Umbilical cord (tissue), 2 donors: Measurements from ENCODE around the genes ZNF391, ZNF184 and H4C11.

DNA sequence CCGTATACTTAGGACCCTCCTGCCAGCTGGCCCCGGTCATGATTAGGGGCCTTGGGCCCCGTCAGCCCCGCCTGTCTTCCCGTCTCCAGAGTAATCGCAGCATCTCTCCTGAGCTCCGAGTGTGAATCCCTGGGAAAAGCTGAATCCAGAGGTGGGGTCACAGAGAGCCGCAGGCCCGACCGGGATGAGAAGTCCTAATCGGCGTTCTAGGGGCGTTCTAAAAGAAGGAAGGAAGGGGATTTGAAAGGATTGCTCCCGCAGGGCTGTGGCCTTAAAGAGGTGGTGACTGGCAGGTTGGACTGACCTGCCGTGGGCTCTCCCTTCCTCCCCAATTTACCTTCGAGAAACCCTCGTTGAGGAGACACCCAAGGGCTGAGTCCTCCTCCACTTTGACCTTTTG lies 407 bp downstream of the HMGN4 start:
- RAMPAGE, long total RNA, result no peak

DNA sequence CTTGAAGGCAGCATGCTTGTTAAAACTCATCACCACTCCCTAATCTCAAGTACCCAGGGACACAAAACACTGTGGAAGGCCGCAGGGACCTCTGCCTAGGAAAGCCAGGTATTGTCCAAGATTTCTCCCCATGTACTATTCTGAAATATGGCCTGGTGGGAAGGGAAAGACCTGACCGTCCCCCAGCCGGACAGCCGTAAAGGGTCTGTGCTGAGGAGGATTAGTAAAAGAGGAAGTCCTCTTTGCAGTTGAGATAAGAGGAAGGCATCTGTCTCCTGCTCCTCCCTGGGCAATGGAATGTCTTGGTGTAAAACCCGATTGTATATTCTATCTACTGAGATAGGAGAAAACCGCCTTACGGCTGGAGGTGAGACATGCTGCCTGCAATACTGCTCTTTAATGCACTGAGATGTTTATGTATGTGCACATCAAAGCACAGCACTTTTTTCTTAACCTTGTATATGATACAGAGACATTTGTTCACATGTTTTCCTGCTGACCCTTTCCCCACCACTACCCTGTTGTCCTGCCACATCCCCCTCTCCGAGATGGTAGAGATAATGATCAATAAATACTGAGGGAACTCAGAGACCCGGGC lies 85.4 kb upstream of the ZNF322 start:
- RAMPAGE, long total RNA, result no peak

- RAMPAGE, long total RNA, result no peak
Observed at GRCh38 chr6:27096922-27097764, 35.5 kb downstream of the H2BC11 start.

- RAMPAGE, long total RNA, result no peak
Observed at GRCh38 chr6:27138117-27138958, 744 bp upstream of the H4C9 start.

DNA sequence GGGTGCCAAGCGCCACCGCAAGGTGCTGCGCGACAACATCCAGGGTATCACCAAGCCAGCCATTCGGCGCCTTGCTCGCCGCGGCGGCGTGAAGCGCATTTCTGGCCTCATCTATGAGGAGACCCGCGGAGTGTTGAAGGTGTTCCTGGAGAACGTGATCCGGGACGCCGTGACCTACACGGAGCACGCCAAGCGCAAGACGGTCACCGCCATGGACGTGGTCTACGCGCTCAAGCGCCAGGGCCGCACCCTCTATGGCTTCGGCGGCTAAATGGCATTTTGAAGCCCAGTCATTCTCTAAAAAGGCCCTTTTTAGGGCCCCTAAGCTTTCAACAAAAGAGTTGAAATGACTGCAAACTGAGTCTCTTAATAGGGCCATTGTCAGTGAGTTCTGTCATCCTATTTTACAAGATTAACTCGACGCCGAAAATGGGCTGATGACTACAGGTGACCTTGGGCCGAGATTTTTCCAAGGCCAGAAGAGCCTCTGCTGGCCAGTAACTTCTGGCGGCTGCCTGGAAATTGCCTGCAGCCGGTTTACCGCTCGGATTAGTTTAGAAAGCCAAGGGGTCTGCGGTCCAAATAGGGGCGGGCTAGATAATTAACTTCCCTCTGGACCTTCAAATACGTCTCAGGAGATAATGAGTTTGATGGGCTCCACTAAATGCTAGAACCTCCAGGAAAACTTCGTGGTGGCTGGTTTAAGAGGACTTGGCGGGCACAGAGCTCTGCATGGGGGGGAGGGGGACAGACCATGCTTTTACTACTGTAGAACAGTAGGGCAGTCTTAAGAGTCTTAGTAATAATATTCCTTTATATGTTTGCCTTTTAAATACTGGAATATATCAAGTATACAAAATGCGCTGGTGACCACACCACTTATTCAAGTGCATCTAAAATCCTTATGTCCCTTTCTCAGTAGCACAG lies 531 bp downstream of the H4C9 start:
- RAMPAGE, long total RNA, result no peak

DNA sequence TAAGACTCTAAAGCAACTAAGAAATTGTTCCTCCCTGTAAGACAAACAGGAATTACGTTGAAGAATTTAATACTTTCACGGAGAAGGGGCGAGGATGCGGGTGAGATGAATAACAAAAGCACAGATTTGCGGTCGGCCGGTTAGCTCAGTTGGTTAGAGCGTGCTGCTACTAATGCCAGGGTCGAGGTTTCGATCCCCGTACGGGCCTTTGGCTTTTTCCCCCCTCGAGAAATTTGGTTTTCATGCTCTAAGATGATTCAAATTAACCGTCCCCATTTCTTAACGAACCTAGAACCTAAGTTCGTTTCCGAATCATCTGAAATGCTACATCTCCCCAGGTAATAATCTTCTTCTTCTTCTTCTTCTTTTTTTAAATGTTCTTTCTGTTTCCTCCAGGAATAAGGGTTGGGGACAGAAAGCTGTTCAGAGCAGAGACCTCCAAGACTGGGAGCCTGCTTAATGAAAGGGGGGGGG lies 18.3 kb downstream of the POM121L2 start:
- RAMPAGE, long total RNA, result no peak

DNA sequence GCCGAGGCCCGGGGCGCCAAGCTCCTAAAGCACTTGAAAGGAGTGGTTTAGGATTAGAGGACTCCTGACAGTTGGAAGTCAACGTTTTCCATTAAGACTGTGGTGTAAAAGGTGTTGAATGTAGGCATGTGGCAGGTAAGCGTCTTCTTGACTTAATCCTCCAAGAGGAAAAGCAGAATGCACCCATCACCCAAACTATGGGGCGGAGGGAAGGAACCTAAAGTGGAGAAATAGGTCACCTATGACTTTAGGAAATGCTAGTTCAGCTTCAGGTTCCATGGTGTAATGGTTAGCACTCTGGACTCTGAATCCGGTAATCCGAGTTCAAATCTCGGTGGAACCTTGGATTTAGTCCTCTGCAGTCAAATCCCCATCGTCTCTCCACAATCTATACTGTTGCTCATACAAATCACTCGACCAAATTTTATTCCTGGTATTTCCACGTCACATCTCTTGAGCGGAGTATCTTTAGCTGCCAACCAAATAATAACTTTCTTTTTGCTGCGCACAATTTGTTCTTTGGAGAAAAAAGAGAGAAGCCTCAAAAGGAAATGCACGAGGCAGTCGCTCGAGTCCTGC lies 16.8 kb downstream of the POM121L2 start:
- RAMPAGE, long total RNA, result no peak

GRCh38 chr6:27388076-27389436 lies at the start of gene ZNF391:
ZNF391 (plus strand) TSS chr6:27388759.
- RAMPAGE, long total RNA, result no peak

DNA sequence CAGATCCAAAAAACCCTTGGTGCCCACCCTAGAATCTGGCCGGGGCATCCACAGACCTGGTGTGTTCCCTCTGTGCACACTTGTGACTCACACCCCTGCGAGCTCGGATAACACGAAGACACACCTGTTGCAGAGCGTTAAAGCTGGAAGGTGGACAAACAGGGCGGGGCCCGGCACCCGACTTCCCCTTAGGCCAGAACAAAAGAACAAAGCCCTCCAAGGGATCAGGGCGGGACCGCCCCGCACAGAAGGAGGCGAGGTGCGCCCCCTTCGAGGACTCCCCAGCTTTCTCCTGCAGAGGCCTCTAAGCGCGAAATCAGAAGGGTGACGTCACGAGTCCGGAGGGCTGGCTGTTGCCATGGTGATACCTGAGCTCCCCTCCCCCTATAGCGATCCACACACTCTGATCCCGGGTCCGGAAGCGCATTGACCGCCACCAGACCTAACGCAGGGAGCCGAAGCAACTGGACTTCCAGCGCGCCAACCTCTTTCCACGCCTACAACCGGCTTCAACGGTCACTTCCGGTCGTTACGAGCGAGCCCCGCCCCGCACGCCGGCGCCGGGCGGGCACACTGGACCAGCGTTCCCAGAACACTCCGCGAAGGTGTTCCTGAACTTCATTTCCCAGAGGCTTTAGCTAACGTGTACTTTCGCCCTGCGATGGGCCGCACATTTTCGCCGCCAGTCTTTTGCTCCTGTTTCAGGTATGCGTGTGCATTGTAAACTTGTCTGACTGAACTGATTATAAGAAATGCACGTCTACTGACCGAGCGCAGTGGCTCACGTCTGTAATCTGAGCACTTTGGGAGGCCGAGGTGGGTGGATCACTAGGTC lies at the start of gene ZNF184:
Gene ZNF184, minus strand, starts transcription at position 501 of the 835 bp plus-strand sequence.
- RAMPAGE, long total RNA, result no peak

- RAMPAGE, long total RNA, result no peak
Observed at GRCh38 chr6:27479744-27479850, 6.7 kb upstream of the ZNF184 start.

GRCh38 chr6:27604814-27605323 lies 132.0 kb upstream of the ZNF184 start:
- RAMPAGE, long total RNA, result no peak

DNA sequence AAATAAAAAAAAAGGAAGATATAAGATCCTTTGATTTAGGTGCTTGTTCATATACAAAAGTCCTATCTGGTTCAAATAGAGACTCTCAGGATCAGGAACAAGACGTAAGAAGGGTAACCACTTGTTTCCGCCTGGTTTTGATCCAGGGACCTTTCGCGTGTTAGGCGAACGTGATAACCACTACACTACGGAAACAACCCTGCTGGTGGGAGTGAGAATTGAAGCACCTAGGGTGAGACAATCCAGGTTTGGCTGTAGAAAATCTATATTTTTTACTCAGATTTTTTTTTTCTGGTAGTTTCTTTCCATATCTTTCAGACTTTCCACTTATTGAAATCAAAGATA lies 157.0 kb downstream of the H2BC13 start:
- RAMPAGE, long total RNA, result no peak

DNA sequence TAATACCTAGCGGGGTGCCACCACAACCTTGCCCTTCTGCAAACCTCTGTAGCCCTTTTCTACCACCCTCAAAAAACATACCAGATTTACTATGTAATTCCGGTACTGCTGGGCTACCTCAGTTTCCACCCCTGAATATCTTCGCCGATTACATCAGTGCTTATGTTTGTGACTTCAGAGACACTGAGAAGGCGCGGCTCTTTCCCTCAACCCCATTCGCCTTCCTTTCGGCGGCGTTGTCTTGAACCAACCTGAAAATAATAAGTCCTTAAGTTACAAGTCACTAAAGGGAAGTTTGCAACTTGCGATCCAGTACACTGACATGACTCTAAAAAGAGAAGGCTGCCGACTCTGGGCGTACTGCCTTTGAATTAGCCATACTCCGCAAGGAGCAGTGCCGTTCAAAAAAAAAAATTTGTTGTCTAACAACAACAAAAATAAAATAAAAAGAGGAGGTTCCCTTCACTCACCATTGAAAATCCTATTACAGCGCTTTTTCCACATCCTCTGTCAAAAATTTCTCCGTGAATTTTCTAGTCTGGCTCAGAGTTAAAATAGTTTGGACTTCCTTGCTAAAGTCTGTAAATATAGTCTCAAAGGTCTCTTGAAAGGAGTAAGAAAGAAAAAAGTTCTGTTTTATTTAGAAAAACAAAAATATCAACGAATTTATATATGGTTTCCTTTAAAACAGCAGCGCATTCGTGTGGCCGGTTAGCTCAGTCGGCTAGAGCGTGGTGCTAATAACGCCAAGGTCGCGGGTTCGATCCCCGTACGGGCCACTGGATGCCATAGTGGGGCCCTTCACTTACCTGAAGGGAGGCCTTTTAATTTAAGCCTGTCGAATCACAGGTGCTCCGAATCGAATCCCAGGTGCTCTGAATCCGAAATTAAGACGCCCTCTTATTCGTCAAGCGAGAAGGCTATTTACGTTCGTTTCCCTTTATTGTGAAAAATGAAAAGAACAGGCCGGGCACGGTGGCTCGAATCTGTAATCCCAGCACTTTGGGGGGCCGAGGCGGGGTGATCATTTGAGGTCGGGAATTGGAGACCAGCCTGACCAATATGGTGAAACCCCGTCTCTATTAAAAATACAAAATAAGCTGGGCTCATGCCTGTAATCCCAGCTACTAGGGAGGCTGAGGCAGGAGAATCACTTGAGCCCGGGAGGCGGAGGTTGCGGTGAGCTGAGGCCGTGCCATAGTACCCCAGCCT lies 139.4 kb downstream of the H2BC13 start:
- RAMPAGE, long total RNA, result no peak

DNA sequence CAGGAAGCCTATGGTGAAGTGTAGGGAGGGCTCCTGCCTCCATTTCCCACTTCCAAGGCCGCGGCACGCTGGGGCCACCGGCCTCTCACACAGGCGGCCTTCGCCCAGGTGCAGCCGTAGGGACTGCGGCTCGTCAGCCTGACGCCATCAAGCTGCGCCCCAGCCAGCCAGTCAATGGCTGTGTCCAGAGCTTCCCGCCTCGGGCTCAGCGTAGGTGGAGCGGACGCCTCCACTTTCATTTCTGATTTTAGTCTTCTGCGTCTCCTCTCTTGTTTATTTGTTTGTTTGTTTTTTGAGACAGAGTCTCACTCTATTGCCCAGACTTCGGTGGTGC lies 69.4 kb downstream of the H2BC13 start:
- RAMPAGE, long total RNA, result no peak

GRCh38 chr6:27777410-27778093 lies 30.2 kb downstream of the H2BC13 start:
- RAMPAGE, long total RNA, result no peak

- RAMPAGE, long total RNA, result no peak
Observed at GRCh38 chr6:27795777-27796274, 11.9 kb downstream of the H2BC13 start.

DNA sequence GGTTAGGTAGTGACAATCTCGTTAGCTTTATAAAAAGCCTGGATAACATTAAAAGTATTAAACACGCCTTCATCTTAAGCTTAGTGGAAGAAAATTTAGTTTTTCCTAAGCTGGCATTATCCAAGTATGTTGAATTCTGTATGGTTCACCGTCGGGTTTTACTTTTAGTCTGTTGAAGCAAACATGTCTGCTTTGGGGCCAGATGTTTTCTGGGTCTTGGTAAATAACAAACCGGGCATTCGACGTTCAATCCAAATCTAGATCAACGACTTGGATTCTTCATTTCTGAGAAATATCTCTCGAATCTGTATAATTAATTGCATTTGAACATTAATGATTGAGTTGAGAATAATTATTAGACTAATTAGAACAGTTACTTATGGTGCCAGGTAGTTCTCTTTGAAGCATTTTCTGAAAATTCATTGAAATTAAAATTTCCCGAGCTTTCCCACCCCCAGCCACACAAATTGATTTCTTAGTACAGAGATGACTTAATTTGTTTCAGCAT lies 850 bp downstream of the H2AC13 start:
- RAMPAGE, long total RNA, result no peak

GRCh38 chr6:27809583-27809795 lies 362 bp upstream of the H3C10 start:
- RAMPAGE, long total RNA, result no peak

GRCh38 chr6:27823628-27824366 lies at the start of gene H4C11:
H4C11 (plus strand) TSS chr6:27824092.
- RAMPAGE, long total RNA, result no peak

DNA sequence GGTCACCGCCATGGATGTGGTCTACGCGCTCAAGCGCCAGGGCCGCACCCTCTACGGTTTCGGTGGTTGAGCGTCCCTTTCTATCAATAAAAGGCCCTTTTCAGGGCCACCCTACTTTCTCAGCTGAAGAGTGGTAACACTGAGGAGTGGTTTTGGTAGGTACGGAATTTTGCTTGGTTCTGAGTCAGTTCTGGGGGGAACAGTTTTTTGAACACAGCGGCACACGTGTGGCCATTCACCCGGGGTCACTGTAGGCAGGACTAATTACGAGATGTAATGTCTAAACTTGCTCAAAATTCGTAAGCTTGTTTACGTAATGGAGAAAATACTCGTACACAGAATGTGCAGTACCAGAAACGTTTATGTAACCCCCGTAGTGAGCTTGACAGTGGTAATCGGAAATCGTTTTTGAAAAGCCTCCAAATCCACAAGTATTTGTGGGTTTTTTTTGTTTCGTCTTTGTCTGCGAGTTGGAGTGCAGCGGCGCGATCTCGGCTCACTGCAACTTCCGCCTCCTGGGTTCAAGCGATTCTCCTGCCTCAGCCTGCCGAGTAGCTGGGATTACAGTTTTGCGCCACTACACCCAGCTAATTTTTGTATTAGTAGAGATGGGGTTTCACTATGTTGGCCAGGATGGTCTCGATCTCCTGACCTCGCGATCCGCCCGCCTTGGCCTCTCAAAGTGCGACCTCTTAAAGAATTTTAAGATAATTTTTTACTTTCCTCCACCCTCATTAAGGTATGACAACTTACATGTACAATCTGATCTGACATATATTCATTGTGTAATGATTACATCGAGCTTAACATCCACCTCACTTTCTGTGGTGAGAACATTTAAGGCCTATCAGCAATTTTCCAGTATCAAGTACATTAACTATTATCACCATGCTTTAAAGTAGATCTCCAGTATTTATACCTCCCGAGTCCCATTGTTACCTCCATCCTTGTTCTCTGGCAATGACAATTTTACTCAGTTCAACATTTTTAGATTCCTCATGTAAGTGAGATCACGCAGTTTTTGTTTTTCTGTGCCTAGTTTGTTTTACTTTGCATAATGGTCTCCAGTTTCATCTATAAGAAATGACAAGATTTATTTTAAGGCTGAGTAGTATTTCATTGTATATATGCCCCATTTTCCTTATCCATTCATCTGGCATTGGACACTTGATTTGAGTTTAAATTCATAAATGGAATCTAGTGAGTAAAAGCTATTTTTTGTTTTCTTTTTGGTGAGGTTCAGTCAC lies 898 bp downstream of the H4C11 start:
- RAMPAGE, long total RNA, result no peak